ENCODE data around the genes TLL2 and TM9SF3.

GRCh38 chr10:95408893-95409542, 118.2 kb upstream of the PDLIM1 start:
- RRBS = no CpG with 5 or more reads among the region's 2 CpGs

GRCh38 chr10:95431580-95431835, 129.7 kb downstream of the SORBS1 start:
- RRBS = no CpG with 5 or more reads among the region's 2 CpGs

GRCh38 chr10:95440682-95441443, 120.3 kb downstream of the SORBS1 start:
- RRBS = no CpG with 5 or more reads among the region's 5 CpGs

GRCh38 chr10:95445821-95446247, 115.3 kb downstream of the SORBS1 start:
- RRBS = no CpG with 5 or more reads among the region's 6 CpGs

- RRBS = no CpG with 5 or more reads among the region's 7 CpGs
These were observed 64.5 kb downstream of the SORBS1 start for GRCh38 chr10:95496374-95497375.

GRCh38 chr10:95504673-95505621, 56.2 kb downstream of the SORBS1 start:
- RRBS = no CpG with 5 or more reads among the region's 8 CpGs

- RRBS = no CpG with 5 or more reads among the region's 4 CpGs
These were observed 26.4 kb downstream of the SORBS1 start for GRCh38 chr10:95534675-95535260.

- RRBS = no CpG with 5 or more reads among the region's 5 CpGs
These were observed 36.9 kb downstream of the ENTPD1 start for GRCh38 chr10:95792719-95793369.

DNA sequence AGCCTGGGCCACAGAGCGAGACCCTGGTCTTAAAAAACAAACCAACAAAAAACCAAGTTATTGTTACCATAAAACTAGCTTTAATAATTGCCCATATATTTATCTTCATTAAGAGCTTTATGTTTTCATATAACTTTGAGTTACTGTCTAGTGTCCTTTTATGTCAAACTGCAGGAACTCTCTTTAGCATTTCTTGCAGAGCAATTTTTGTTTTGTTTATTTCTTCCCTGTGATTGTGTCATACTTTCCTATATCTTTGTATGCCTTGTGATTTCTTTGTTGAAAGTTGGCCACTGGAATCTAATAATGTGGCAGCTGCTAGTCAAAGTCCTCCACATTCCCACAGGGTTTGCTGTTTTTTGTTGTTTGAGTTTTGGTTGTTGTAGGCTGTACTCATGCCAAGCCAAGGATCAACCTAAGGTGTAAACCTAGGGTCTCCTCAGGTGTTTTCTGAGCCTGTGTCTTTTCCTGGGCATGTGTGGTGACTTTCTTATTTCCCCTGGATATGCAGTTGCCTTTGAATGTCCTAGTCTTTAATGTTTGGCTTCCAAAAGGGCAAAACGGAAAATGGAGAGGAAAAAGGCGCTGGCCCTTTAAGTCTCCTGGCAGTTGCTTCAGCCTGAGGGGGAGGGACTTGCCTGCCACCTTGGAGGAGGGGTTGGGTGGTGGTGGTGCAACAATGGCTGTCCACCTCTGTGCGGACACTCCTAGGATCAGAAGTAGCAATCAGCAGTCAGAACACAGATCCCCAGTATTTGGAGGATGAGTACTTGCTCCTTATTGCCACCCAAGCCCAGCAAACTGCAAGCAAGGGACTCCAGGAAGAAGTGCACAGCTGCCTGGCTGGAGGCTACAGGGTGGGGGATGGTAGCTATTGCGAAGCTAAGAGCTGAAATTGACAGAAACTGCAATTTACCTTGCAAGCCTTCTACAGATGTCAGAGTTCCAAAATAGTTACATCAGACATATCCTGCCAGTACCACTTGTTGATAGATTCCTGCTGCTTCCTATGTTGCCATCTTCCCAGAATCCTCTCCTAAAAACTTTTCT, 5.7 kb upstream of the ZNF518A start:
- RRBS = no CpG with 5 or more reads among the region's 5 CpGs

- RRBS = 3% methylated on average over 47 of the region's 84 CpGs
These were observed at the start of gene TLL2 for GRCh38 chr10:96513462-96514428. Gene TLL2, minus strand, starts transcription at chr10:96513926.

GRCh38 chr10:96557084-96557998, 29.5 kb downstream of the TM9SF3 start:
- RRBS = no CpG with 5 or more reads among the region's 8 CpGs

- RRBS = no CpG with 5 or more reads among the region's 1 CpG
These were observed 10.4 kb downstream of the TM9SF3 start for GRCh38 chr10:96576406-96576835.

- RRBS = no CpG with 5 or more reads among the region's 9 CpGs
These were observed 1.4 kb downstream of the TM9SF3 start for GRCh38 chr10:96585375-96585921.

DNA sequence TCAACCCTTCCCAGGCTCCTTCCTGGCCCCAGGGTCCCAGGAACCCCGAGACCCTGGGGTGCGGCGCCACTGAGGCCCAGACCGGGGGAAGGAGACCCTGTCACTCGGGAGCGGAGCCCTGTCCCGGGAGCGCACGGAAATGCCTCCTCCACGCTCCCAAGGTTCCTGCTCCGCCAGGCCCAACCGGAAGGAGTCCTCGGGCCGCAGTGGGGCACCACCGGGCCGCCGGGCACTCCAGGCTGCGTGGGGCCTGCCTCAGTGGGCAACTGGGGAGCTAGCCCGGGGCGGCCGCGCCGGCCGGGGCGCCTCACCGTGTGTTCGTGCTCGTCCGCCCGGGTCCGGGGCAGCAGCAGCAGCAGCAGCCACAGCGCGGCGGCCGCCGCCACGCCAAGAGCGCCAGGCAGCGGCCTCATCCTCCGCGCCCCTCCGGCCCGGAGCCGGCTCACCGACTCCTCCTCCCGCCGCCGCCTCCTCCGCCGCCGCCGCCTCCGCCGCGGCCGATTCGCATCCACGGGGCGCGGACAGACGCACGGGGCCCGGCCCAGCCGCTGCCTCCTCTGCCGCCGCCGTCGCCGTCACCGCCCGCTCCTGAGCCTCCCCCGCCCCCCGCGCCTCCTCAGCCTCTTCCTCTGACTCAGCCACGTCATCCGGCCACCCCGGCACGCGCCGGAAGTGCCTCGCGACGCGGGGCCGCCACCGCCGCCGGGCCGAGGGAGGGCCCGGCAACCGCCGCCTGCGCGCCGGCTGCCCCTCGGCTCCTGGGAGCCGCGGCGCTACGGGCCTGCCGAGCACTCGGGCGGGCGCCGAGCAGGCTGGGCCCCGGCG, at the start of gene TM9SF3:
Gene TM9SF3, minus strand, starts transcription at position 590 of the 825 bp plus-strand sequence.
- RRBS = 1% methylated on average over 59 of the region's 107 CpGs

DNA sequence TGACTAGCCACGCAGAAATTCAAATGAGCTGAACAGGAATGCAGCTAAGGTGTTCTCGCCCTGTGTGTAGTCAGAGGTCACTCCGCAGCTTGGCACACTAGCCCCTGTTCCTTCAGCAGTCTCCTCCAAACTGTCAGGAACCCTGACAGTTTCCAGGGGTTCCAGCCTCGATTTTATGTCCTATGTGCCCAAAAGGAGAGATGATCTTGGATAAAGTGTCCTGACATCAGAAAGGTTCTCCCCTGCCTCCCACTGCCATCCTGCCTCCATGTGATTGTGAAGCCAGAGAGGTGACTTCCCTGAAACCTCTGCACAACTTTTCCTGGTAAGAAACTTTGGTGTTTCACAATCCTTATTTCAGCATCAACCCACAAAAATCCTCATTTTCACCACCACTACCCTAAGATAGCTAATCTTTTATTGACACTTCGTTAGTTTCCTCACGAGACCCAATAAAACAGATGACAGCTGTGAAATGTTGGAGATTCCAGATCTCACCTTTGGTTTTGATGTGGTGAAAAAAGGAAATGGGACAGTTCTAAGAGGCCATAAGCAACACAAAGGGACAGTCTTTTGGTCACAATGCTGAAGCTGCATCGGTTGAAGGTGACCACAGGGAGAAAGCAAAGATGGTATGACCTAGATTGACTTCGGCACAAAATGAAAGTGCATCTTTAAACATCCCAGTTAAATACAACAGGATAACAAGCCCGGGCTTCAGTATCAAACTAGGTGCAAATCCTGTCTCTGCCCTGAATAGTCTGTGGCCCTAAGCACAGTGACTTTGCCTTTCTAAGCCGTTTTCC, 59.9 kb upstream of the TM9SF3 start:
- RRBS = no CpG with 5 or more reads among the region's 10 CpGs

GRCh38 chr10:96650932-96651686, 64.3 kb upstream of the TM9SF3 start:
- RRBS = no CpG with 5 or more reads among the region's 12 CpGs

GRCh38 chr10:96676388-96676697, 44.0 kb downstream of the PIK3AP1 start:
- RRBS = no CpG with 5 or more reads among the region's 3 CpGs

GRCh38 chr10:96718135-96719115, 1.9 kb downstream of the PIK3AP1 start:
- RRBS = no CpG with 5 or more reads among the region's 13 CpGs

DNA sequence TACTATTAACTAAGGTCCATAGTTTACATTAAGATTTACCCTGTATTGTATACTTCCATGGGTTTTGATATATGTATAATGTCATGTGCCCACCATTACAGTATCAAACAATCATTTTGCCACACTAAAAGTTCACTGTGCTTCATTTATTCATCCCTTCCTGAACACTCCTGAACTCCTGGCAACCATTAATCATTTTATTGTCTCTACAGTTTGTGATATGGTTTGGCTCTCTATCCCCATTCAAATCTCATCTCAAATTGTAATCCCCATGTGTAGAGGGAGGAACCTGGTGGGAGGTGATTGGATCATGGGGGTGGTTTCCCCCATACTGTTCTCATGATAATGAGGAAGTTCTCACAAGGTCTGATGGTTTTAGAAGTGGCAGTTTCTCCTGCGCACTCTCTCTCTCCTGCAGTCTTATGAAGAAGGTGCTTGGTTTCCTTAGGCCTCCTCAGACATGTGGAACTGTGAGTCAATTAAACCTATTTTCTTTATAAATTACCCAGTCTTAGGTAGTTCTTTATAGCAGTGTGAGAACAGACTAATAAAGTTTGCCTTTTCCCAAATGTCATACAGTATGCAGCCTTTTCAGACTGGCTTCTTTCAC, 16.9 kb upstream of the PIK3AP1 start:
- RRBS = no CpG with 5 or more reads among the region's 1 CpG

DNA sequence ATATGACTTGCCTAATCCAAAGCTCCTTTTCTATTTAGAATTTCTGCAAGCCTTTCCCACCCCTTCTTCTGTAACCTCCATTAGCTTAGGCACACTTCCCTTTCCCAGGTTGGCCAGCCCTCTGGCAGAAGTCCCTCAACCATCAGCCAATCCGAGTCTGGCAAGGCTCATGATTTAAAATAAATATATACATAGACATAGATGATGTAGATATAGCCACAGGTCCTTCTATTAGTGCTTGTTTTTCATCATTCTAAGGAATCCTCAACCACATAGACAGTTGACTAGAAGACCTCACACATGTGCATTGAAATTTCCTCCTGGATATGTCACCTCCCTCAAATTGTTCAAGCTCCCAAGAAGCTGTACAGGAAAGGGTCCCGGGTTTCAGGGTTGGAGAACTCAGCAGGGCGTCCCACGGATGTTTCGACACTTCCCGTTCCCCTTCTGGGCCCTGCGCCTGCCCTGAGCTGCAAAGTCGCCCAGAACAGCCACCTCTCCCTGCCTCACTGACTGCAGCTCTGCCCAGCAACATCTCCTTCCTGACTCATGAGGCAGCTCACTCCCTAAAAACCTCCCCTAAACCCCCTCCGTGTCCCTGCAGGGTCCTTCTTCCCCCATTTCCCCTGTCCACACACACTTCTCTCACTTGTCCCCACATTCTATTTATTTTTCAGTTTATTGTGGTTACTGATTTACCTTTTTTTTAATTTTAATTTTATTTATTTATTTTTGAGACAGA, 20.5 kb upstream of the PIK3AP1 start:
- RRBS = no CpG with 5 or more reads among the region's 9 CpGs